Epithelial cell of alveolus of lung (primary cell): ENCODE data around the genes PFKM, CCDC184, ARF3 and C1QL4.

GRCh38 chr12:47874361-47875303 is 30.2 kb downstream of the VDR start:
- RAMPAGE, long total RNA, result no peak
- RRBS, result no CpG with 5 or more reads among the region's 8 CpGs

- RAMPAGE, long total RNA, result no peak
- RRBS, result no CpG with 5 or more reads among the region's 4 CpGs
These were observed 22.9 kb downstream of the VDR start for GRCh38 chr12:47881966-47882270.

GRCh38 chr12:47903153-47903565 is 1.6 kb downstream of the VDR start:
- RAMPAGE, long total RNA, result no peak
- RRBS, result no CpG with 5 or more reads among the region's 3 CpGs

DNA sequence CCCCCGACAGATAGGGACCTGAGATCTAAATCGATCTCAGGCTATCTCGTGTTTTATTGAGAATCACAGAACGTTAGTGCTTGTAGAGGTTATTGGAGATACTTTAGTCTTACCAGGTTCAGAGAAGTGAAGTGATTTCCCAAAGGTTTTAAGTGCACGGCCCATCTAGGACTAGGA is 473 bp upstream of the SENP1 start:
- RAMPAGE, long total RNA, result no peak
- RRBS, result no CpG with 5 or more reads among the region's 5 CpGs

GRCh38 chr12:48119060-48120109 is at the start of gene PFKM:
TSS of gene PFKM (plus strand) at chr12:48119364.
- RAMPAGE, long total RNA, result start-site peak on the plus strand at chr12:48119346-48119371, 44 and 102 reads in 2 replicates
- RRBS, result no CpG with 5 or more reads among the region's 26 CpGs

GRCh38 chr12:48183393-48184280 is at the start of gene CCDC184:
TSS of gene CCDC184 (plus strand) at chr12:48183644.
- RAMPAGE, long total RNA, result no peak
- RRBS, result 2% methylated on average over 32 of the region's 81 CpGs

- RAMPAGE, long total RNA, result no peak
- RRBS, result no CpG with 5 or more reads among the region's 5 CpGs
These were observed 20.6 kb downstream of the ADCY6 start for GRCh38 chr12:48768252-48768751.

DNA sequence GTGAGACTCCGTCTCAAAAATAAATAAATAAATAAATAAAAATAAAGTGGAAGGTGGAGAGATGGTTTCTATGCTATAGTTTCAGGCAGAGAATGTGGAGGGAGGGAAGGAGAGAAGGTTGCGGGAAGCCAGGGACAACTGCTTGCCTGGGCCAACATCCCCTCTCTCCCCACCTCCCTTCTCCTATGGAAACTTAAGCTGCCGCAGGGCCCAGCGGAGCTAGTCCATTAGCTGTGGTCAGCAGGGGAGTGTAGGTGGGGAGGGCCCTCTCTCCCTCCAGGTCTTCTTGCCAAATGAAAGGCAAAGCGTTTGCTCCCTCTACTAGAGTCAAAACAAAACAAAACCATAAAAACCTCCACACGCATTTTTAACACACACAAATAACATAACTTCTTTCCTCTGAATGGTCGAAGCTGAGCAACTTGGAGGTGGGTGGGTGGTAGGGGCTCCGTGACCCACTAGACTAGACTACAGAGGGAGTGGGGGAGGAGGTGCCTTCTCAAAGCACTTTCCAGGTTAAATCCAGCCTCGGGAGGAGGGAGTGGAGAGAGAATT is 4.8 kb upstream of the CACNB3 start:
- RAMPAGE, long total RNA, result no peak
- RRBS, result no CpG with 5 or more reads among the region's 9 CpGs

DNA sequence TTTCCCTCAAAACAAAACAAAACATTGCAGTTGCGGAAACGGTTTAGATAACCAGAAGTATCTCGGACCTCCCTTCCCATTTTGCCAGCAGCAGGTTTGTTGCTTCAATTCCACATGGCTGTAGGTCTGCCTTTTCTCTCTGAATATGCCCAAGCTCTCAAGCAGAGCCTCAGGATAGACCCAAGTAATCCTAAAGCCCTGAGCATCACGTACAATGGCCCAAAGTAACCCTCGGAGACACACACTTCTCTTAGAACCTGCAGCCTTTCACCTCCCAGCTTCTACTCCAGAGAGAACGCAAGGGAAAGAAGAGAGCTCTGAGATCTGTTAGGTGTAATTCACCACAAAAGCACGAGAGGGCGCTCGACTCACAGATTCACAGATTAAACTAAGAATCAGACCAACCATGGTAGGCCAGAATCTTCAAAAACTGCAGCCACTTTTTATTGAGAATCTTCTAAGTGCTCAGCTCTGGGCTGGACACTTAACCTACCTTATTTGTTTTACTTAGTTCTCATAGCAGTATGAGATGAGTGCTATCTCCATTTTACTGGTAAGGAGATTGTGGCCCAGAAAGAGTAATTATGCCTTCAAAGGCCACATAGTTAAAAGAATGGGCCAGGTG is 1.2 kb upstream of the DDX23 start:
- RAMPAGE, long total RNA, result no peak
- RRBS, result no CpG with 5 or more reads among the region's 9 CpGs

DNA sequence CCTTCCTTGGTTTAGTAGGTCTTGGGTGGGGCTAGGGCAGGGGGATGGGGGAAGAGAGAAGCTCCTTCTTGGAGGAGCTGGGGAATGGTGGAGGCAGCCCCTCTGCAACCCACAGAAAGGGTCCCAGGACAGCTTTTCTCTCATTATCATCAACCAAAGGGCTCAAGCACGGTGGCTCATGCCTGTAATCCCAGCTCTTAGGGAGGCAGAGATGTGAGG is 4.7 kb upstream of the DDX23 start:
- RAMPAGE, long total RNA, result no peak
- RRBS, result no CpG with 5 or more reads among the region's 1 CpG

DNA sequence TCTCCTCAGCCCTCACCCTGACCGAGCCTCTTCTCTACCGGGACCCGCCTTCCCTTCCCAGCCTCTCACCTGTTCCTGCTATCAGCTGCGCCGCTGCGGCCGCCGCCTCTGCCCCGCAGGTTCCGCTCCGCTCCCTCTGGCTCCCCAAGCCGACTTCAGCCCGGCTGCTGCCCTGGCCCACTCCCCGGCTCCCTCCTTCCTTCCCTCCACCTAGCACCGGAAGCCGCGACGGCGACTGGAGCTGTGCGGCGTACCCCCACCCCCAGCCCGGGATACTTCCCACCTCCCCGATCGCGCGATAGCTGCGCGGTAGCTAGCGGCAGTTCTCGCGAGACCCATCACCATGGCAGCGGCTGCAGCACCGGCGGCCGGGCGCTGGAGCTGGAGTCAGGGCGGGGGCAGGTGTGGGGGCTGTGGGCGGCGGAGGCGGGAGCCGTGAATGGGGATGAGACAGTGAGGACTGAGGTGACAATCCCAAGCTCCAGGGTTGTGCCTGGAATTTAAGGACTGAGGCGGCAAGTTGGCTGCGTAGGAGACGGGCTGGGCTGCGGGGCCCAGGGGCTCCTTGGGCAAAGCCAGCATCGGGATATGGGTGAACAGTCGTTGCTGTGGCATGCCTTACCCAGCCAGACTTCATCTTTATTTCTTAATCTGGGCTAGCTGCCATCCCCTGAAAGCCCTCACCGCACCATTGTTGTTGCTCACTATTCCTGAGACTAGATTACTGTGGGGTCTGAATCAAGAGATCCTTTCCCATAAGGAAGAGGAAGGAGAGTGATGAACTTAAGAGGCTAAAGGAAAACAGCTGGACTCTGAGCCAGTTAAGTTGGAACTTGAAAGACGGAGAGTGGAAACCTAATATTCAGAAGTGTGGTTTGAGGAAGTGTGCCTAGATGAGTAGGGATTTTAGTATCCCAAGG is at the start of gene ARF3:
TSS of gene ARF3 (minus strand) at position 247 of the 920 bp plus-strand sequence.
- RAMPAGE, long total RNA, result start-site peak on the minus strand centred at position 224 of the sequence, 102 bp wide, 1,232 and 811 reads in 2 replicates
- RRBS, result 1% methylated on average over 17 of the region's 49 CpGs

DNA sequence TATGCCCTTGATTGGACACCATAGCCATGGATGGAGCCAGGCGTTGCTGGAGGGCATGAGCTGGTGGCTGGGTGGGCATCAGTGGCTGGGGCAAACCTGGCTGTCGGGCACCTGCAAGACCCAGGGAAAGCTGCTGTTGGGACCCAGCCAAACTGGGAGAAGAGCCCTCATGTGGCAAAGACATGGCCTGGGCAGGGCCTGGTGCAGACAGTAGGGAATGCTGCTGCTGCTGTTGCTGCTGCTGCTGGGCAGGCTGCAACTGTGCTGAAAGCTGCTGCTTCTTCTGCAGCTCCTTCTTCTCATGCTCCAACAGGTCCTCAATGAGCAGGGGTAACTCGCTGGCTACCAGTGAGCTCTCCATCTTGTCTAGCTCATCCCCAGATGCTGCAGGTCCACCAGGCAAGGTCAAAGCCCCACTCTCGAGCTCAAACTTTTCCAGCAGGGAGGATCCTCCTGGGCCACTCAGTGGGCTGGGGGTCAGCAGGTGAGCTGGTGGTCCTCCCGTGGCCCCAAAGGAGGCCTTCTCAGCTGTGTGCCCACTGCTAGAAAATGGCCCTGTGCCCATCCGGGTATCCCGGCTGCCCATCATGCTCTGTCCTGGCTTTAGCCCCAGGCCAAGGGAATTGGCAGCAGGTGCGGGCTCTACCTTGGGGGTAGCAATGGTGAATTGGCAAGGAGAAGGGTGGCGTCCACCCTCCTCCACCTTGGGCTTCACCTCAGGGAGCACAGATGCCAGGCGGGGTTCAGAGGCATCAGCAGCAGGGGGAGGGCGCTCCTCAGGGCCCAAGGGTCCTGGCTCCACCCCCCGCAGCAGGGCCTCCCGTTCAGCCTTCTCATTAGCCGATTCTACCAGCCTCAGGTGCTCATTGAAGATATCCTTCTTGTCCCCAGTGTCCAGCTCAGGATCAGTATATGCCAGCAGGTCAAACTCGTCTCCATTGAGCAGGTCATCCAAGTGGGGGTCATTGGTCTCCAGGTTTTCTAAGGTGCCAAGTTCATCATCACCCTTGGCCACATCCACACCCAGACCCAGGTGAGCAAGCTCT is 19.0 kb upstream of the PRKAG1 start:
- RAMPAGE, long total RNA, result no peak
- RRBS, result no CpG with 5 or more reads among the region's 15 CpGs

DNA sequence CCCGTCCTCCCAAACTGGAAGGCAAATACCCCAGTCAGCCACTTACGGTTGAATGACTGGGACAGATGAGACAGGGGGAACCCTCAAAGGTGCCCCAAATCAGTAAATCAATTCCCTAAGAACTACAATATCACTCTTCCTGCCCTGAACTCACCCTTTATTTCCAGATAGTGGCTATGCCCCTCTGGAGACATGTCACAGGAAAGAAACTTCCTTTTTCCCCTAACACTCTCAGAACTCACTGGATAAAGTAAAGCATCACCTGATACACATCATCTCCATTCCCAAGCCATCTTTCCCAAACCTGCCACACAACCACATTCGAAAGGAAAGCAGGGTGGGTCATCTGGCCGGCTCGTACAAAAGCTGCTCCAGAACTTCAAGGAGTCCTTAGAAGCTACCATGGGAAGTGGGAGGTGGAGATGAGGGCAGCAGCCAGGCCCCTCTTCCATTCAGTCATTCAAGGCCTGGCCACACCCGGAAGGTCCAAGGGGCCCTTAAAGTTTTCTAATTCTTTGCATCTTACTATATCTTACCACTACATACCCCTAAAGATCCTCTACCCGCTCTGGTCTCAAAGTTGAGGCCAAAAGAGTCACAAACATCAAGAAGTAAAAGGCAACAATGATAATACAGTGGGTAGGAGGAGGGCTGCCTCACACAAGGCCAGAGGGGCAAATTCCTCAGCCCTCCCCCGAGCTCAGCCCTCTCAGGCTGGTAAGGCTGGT is 3.7 kb downstream of the KMT2D start:
- RAMPAGE, long total RNA, result no peak
- RRBS, result no CpG with 5 or more reads among the region's 8 CpGs

- RAMPAGE, long total RNA, result no peak
- RRBS, result no CpG with 5 or more reads among the region's 15 CpGs
These were observed 6.5 kb downstream of the DHH start for GRCh38 chr12:49088003-49088633.

GRCh38 chr12:49096846-49097299 is 2.3 kb upstream of the DHH start:
- RAMPAGE, long total RNA, result no peak
- RRBS, result no CpG with 5 or more reads among the region's 3 CpGs

DNA sequence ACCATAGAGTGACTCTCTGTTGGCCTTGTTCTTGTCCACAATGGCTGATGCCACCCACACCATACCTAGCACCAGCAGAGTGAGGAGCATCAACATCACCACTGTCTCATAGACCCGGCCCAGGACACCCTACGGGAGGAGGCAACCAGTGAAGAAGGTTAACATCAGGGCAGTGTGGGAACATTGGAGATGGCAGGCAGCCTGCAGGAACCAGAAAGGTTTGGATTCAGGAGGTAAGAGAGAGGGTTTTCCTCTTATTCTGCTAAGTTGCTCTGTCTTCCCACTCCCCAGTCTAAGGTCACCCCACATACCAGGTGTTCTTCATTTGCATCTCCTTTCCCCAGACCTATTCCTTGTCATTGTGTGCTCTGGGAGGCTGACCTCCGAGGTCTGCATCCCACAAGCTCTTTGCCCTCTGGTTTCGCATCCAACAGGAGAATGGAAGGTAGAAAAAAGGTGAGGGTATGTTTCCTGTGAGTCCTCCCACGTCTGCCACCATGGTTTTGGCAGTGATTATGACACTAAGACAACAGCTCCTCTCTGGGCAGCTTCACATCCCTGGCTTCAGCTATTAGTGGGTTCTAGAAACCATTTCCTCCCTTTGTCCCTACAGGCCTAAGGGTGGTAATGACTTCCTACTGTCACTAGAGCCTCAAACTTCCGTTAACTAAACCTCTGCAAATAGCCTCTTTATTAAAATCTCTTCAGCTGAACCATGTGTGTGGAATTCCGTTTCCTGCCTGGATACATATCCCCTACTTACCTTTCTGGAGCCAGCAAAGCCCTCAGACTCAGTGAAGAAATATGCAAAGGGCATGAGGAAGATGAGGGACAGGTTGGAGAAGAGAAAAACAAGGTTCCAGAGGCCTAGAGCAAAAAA is 6.7 kb downstream of the LMBR1L start:
- RAMPAGE, long total RNA, result no peak
- RRBS, result no CpG with 5 or more reads among the region's 7 CpGs

GRCh38 chr12:49130561-49131199 is 515 bp downstream of the TUBA1B start:
- RAMPAGE, long total RNA, result no peak
- RRBS, result 1% methylated on average over 10 of the region's 54 CpGs

DNA sequence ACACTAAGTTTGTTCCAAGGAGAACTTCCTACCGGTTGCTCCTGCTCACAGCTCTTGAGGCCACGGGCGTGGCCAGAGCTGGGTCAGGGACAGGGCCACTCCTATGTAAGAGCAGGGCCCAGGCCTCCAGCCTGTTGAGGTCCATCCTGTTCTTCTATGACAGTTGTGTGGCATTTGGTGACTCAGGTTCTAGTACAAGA is 36.9 kb upstream of the TUBA1A start:
- RAMPAGE, long total RNA, result no peak
- RRBS, result no CpG with 5 or more reads among the region's 3 CpGs

DNA sequence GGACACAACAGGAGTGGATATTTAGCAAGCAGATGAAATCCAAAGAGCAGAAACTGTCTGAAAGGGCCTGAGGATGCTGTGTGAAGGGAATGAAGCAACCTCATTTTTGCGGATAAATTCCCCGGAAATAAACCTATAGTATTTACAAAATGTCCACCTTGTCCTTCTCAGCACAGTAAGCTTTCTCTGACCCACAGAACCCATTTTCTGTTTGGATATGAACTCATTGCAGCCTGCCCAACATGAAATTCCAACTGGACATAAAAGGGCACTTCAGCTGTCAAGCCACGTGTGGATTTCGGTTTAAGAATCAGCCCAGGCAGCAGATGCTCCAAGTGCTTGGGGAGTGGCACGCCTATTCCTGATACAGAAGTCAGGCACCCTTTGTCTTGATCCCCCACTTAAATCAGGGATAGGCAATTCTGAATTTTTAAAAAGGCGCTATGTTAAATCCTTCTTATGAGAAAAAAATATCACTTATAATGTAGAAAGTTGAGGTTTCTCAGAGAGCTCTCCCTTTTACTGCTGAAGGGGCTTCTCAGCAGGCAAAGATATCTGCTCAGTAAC is 32.7 kb upstream of the TUBA1C start:
- RAMPAGE, long total RNA, result no peak
- RRBS, result no CpG with 5 or more reads among the region's 6 CpGs

DNA sequence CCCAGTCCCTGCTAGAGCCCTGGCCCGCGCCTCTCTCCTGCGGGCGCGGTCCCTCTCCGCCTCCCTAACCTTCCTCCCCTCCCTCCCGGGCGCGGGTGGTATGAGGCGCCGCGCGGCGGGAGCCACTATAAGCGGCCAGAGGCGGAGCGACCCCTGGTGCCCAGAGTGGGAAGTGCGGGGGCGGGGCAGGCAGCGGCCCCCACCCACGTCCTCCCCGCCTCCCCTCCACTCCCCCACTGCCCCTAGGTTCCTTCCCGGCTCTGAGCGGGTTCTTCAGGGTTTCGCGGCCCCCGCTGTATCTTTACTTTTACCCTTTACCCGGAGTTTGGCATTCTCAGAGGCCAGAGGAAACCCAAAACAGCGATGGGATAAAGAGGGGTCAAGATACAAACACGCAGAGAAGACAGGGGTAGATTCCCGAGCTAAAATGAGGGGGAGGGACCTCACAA is at the start of gene C1QL4:
TSS of gene C1QL4 (minus strand) at position 102 of the 449 bp plus-strand sequence.
- RAMPAGE, long total RNA, result no peak
- RRBS, result 2% methylated on average over 6 of the region's 31 CpGs